ENCODE measurements around a stretch of chr13.

DNA sequence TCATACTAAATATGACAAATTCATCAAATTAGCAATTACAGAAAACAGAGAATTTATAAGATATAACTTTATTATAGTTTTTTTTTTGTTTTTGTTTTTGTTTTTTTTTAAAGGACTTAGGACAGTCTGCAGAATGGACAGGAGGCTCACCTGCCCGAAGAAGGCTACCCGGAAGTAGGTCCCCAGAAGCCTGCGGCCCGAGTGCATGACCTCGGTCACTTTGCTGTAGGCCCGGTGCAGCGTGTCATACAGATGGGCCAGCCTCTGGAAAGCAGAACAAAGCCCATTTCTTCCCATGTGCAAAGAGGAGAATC lies 56.7 kb upstream of the SLC15A1 start:
- PRO-cap = no peak

GRCh38 chr13:98828560-98829090 lies 76.2 kb upstream of the SLC15A1 start:
- PRO-cap = no peak

DNA sequence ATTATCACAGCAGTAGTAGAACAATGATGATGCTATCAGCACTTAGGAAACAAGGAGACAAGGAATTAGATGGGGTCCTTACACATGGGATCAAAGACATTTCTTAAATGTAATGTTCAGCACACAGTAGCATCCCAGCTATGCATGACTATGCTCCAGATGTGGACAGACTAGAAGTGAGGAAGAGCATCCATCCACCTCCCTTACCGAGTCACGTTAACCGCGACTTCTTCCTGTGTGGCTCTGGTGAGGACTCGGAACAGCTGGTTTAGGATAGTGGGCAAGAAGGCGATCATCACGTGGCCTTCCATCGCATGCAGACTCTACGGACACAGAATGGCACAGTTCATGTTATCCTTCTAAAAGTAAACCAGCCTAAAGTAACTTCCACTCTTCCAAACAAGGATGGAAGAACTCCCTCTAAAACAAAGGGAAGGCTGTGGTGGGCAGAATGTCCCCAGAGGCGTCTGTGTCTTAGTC lies 96.1 kb downstream of the DOCK9 start:
- PRO-cap = no peak

DNA sequence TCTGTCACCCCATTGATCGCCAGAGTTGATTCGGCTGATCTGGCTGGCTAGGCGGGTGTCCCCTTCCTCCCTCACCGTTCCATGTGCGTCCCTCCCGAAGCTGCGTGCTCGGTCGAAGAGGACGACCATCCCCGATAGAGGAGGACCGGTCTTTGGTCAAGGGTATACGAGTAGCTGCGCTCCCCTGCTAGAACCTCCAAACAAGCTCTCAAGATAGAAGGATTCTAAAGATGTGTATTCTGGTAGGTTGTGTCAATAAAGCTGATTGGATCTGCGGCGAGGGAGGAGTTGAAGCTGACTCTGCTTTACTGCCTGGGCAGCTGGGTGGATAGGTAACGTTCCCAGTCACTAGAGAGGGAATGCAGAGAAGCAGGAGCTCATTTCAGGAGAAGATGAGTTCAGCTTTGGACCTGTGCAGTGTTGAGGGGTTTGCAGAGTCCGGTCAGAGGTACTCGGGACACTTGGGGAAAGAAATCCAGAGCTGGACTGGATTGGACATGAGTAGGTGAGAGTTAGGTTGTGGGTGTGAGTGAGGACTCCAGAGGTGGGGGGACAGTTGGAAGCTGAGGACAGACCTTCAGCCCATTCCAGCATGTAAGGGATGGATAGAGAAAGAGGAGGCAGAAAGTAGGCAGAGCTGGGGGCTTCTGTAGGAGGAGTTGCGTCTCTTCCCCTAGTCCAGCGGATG lies 5.2 kb downstream of the UBAC2 start:
- PRO-cap = no peak

GRCh38 chr13:99228575-99229490 lies 28.2 kb downstream of the UBAC2 start:
- PRO-cap = unidirectional peak, minus-strand start at chr13:99228752

DNA sequence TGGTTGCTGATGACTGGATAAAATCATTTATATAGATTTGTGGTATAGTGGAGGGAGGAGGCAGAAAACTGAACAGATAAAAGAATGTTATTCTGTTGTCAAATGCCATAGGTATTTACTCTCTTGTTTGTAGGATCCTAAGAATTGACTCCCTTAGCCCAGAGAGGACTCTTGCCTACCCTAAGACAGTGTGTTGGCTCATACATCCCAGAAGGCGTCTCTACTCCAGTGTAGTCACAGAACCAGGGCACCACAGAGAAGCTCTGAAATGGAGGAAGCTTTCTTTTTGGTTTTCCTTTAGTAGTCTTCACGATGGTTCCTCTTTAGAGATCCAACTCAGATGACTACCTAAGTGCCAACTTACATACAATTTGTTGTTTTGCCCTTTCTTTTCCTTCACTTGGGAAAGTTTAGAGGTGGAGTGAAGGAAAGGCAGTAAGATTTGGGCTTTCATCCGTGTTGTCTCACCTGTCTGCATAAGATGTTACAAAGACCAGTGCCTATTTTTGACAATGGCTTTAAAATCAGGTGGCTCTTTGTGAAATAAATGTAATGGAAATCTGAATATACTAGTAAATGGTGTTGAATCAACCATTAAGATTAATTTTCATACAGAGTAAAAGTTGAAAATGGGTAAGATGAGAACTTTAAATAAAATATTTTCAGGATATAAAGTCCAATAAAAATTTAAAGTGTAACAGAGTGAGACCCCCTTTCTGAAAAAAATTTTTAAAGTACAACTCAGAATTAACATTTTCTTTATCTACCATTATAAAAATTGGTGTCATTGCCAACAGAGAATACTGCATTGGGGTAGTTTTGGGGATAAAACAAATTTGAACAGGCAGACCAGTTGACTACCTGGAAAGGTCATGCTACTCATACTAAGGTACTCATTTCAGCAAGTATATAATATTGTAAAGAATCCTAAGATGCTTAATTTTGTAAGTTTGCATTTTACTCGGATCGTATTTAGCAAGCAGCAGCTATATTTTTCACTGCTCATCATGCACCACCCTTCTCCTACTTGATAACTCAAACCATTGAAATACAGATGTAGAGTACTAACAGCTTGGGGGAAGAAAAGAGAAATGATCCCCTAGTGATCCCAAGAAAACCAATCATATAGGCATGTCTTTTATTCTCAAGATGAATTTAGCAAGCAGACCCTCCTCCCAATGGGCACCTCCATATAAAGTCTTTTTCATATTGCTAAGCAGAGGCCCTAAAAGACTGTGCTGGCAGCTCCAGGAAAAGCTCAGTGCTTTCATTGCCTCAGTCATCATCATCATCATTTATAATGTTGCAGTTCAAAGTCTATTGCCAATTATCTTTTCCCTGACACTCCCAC lies 13.6 kb downstream of the GPR183 start:
- PRO-cap = no peak

DNA sequence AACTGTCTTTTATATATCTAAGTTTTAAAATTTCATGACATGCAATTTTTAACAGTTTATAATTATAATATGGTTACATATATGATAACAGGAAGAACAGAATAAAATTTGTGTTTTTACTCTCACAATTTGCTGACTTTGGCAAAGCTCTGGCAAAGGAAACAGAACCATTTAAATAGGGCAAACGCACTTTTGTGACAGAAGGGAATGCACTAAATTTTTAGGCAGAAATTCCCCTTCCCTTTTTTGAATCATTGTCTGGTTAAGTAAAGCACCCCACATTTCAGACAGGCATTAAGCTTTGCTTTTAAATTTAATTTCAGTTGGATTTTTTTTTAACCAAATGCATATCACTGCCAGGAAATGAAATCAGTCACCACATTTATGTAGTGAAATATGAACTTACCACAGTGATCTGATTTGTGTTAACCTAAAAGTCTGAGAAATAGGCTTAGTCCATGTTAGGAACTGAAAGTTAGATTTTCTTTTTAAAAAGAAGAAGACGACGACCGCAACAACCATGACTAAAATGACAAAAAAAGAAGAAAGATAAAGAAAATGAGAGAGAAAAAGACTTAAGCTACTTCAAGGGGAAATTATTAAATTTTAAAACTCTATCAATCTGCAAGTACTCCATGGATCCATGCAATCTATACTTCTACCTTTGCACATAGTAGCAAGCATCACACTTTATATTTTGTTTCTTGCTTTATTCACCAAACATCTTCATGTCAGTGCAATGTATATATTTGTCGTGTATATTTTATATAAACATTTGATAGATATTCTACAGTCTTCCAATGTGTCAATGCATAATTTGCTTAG lies 10.7 kb downstream of the GPR183 start:
- PRO-cap = no peak

DNA sequence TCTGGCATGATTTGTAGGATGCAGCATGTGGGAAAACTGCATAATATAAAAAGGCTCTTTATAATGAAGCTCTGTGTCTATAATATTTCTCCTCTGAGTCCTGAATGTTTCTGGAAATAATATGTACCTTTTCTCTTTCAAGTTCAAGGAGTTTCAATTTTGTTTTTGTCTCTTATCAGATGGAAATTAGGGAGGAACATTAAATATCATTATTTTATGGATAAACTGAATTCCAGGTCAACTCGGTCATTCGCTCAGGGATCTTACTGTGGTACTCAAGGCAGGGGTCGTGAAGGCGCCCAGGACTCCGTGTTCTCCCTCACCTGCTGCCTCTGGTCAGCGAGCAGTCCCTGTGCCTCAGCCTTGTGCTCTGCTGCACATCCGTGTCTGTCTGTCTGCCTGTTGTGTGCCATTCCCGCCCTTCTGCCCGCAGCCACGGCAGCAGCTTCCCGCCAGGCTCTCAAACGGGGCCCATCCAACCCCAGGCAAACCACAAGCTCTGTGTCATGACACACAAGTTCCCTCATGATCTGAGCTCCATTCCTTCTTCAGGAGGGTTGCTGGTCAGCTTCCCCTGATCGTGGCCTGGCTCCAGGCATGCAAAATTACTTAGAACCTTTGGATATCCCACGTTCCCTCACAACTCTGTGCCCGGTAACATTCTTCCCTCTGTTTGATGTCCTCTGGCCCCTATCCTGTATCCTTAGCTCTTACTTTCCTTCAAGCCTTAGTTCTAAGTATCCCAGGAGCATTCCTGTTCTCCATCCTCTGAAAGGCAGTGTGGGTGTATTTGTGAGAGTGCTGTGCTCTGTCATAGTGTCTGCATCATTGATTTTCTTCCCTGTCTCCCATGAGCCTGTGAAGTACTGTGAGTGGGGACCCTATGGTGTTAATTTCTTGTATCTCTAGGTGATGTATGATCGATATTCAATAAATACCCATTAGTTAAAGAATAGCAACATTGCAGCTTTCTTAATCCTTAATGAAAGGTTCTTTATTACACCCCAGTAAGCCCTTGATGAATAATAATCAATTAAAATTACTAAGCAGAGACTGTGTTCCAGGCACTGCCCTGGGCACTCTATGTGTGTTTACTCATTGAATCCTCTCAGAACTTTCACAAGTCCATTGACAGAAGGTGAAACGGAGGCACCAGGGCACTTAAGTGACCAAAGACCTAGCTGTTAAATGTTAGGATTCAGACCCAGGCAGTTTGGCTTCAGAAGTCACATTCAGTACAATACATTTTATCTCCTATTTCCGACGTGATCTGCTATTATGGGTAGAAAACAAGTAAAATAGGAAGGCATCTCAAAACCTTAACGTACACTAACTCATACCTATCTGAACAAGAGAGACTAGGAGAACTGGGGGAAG lies 3.1 kb downstream of the GPR183 start:
- PRO-cap = bidirectional peak, plus-strand start at position 488 of the sequence, minus-strand start at position 372 of the sequence

GRCh38 chr13:99322194-99323286 lies 15.3 kb upstream of the GPR183 start:
- PRO-cap = no peak

DNA sequence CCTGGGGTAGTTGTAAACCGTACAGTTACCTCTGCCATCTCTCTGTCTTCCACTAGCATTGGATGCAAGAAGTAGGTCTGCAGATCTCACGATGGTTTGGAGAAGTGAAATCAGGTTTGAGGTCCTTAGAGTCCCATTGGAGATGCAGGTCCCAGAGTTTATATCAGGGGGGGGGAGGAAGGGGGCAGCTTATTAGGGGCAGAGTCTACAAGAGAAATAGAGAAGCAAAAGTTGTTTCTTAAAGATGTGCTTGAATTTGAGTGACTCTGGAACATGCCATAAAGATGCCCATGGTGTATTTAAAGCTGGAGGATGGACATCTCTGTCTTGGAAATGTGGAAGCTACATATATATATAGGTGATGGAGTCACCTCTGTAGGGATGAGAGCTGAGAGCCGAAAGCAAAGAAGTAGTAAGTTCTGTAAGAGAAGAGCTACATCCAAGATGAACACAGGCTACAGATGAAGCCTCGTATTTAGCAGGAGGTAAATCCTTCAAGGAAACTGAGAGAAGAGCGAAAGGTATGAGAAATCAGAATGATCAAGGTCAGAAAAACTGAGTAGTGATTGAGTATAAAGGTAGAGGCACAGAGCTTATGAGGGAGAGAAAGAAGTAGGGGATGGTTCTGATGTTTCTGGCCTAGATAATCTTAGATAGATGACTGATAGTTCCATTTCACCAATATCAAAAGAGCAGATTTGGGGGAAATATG lies 34.2 kb upstream of the GPR183 start:
- PRO-cap = no peak

- PRO-cap = no peak
Observed at GRCh38 chr13:99372027-99372607, 64.9 kb upstream of the GPR183 start.

- PRO-cap = no peak
Observed at GRCh38 chr13:99374408-99375023, 67.3 kb upstream of the GPR183 start.

DNA sequence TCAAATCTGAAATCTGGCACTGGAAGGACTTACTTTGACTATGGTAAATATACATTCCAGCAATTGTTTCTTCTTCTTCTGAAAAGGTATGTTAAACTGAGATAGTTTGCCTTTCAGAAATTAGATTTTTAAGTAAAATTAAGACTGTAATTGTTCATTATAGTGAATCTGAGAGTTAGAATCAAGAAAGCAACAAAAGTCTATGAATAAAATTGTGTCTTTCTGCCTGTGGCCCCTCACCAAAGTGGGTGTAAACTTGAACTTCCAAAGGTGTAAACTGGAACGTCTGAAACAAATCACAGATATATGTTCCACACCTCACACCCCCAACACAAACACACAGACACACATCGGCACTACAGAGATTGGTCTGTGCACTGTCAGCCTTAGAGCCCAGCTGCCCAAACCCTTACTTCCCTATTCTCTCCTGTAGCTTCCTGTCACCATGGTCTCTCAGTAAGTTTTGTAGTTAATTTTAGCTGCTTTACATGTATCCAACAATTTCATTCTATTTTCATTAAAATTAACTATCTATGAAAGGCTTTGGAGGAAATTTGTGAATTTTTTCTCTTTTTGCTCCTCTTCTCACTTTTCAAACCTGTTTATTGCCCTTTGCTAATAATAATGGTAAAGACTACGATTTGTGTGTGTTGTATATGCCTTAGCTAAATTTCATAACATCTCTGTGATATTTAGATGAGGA lies 5.3 kb downstream of the TM9SF2 start:
- PRO-cap = no peak

- PRO-cap = no peak
Observed at GRCh38 chr13:99543796-99544265, 42.6 kb downstream of the TM9SF2 start.

DNA sequence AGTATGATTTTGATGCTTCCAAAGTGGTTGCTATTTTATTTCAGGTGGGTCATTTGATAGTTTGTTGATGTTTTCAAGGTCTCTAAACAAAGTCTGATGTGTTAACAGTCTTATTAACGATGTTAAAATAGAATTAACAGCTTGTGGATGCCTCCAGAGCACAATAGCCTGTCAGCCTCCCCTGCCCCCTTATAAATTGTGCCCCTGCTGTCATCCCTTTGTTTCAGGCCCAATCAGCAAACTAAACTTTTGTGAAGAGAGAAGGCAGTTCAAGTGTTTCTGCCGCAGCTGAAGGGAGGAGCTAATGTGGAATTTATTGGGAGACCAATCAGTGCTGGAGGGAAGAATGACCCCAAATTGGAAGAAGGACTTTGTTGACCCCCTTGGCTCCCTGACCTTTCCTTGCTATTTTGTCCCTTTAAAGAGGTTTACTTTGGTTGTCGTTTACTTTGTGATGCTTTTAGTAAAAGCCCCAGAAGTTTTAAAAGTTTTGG lies 55.3 kb downstream of the CLYBL start:
- PRO-cap = no peak

- PRO-cap = no peak
Observed at GRCh38 chr13:99689801-99690472, 83.4 kb downstream of the CLYBL start.

DNA sequence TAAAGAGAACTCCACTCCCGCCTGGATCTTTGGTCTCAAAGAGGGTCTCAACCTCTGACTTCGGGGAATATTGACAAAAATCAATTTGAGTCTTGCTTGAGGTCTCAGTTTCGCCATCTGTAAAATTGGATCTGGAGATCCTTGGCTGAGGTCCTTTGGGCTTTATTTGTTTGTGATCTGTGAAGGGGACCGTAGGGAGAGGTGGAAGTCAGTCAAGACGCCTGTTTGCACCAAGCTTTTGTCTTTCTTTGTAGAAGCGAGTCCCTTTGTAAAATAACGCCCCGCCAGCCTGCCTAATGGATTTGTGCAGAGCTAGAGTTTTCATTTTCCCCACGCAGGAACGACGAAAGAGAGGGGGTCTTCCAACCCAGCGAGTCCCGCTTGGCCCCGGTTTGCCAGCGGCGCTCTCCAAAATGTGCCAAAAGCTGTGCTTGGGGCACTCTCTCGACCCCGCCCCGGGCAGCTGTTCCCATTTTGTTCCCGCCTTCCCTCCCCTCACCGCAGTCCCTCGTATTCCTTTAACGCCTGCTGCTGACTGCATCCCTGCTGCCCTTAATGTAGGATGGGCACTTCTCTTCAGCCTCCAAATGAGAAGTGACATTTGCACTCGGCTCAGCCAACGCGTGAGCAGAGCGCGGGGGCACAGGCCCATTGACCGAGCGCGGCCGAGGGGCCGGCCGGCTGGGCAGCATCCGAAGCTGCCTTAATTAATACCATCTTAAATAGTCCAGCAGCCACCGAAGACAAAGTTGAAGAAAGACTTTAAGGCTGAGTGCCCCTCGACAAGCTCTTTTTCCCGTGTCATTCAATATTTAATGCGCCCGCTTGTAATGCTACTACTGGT lies 13.0 kb downstream of the ZIC5 start:
- PRO-cap = no peak

DNA sequence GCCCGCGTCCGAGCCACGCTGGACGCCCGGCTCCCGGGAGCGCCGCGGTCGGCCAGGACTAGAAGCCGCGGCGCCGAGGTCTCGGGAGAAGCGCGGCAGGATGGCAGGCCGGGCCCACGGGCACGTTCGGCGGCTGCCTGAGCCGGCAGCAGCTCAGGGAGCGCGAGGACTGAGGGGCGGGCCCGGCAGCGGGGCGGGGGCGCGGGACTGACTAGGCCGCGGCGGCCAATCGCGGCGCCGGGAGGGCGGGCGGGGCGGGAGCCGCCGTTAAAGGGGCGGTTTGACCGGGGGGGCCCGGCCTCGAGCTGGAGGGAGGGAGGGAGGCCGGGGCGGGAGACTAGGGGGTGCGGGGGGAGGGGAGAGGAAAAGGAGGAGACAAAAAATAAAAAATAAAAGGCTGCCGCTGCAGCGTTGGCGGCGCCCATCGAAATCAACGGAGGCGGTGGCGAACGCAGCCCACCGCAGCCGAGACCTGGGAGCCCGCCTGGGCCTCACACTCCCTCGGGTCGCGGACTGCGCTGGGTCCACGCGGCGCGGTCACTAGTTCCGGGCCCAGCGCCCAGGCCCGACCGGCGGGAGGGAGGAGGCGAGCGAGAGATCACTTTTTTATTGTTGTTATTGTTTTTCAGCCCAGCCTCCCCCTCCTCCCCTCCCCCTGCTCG lies 1.0 kb upstream of the ZIC2 start:
- PRO-cap = no peak

DNA sequence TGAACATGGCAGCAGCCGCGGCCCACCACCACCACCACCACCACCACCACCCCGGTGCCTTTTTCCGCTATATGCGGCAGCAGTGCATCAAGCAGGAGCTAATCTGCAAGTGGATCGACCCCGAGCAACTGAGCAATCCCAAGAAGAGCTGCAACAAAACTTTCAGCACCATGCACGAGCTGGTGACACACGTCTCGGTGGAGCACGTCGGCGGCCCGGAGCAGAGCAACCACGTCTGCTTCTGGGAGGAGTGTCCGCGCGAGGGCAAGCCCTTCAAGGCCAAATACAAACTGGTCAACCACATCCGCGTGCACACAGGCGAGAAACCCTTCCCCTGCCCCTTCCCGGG lies 1.1 kb downstream of the ZIC2 start:
- PRO-cap = no peak

DNA sequence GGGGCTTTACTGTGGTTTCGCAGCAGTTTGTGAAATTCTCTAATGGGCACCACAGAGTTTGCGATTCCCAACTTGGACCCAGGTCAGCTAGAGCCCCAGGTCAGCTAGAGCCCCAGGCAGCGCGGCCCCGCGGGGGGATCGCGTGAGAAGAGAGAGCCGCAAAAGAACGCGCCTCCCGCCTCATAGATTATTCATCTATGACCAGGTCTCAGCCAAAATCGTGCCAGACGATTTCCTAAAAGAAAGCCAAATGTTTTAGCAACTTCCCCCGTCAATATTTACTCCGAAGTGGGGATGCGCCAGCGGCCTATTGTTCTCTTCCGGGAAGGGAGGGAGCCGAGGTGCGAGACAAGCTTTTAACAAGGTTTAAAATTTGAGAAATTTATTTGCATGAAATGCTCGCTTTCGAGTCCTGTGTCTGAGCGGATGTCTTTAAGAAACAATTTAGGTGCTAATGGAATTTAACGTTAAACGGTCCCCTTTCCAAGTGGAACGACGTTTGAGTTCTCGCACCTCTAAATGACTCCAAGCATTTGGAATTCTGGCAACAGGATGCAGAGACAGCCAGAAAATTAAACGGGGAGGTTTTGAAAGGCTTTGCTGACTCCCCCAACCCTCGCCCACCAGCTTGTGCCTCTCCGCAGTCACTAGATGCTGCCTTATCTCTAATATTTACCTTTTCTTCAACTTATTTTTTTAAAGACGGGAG lies 2.3 kb downstream of the ZIC2 start:
- PRO-cap = no peak

Data from cardiac septum (tissue), 1 donor.